ENCODE measurements around a stretch of chr6.

DNA sequence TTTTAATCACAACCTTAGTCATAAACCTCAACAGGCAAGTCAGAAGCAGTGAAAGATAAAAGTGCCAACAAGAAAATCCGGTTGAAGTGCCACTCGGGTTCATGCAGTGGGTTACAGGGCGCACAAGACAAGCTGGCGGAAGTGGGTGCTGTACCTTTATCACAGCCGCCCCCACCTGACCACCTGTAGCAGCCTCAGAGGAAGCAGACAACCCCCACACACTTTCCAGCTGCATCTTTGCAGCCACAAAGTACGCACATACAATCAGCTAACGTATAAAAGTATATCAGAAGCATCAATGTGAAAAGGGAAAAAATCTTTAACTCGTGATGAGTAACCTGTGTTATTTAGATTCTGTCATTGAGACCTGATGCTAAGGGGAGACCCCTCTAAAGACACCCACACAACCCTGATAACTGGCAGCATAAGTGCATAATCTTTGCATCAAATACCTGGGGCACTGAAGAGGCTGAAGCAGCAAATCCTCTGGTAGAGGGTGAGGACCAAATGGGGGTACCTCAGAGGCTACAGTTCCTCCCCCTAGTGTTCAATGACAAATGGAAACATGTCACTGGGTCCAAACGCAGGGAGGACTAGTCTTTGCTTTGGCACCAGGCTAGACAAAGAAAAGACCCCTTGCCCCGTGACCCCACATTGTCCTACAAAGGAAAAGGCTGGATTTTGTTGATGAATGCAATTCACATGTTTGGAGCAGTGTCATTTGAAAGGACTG is 22.1 kb downstream of the BACH2 start:
- PRO-cap: no peak

DNA sequence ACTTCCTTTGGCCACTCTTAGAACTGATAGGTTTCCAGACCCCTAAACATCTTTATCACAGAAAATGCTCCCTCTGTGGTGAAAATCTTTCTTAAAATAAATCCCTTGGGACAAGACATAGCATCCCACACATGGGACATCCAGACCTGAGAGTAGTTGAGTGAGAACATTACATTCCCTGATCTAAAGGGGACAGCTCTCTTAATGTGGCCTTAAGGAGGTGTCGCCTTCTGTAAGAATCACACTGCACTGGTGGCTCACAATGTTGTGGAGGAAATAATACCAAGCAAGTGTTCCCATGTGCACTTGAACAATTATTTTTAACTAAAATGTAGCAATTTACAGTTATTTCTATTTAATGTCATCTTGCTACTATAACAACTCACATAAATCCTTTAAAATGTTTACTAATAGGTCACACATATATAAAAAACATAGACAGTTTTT is 15.7 kb downstream of the BACH2 start:
- PRO-cap: no peak

DNA sequence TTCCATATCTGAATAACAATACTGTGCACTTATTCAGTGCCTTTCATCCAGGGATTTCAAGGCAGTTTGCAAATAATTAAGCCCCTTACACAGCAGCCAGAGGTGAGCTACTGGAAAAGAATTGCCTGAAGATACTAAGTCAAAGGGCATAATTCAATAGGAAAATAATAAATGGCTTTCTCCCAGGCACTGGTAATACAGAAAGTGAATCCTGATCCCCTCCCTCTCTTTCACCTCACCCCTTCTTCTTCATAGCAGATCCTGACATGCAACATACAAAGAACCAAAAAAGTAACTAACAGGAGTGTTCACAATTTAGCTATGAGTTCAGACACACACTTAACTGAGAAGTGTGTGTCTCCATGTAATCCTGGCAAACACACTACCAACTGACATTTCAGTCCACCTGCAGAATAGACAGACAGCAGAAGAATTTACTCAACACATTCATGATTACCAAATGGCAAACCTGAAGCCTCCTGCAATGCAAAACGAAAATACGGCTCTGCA is 2.8 kb downstream of the BACH2 start:
- PRO-cap: no peak

GRCh38 chr6:90295828-90296614 is 622 bp downstream of the BACH2 start:
- PRO-cap: bidirectional peak, plus-strand start at chr6:90296225, minus-strand start at chr6:90296117; bidirectional peak, plus-strand start at chr6:90296440, minus-strand start at chr6:90296378

DNA sequence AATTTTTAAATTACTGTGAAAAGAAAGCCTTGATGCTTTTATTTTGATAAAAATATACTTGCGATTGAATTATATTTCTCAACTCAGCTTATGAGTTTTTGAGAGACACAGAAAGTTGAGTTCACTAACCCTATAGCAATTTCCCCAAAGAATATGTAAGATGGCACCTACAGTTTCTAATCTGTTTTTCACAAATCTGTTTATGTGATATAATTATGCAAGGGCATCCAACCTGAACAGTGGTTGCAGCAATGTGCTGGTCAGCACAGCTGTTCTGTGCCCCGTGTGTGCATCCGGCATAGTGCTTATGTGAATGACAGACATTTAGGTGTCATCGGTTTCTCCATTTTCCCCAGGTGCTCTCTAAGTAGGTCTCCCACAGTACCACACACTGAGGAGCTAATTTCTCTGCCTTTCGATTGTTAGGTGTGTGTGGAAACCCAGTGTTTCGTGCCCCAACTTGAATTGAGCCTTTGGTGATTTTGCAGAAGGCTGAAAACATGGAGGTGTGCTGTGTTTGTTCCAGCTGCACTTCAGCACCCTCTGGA is 7.7 kb upstream of the BACH2 start:
- PRO-cap: no peak

DNA sequence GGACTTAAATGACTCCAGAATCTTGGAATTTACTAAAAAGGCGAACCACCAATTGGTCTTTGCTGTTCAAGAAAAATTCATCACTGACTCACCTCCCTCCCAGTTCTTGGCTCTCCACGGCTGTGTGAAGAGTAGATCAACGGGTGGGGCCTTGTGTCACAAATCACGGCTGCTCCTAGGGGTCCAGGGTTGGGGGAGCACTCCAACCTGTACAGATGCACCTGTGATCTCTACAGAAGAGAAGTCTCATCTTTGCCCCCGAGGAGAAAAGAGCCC is 79.5 kb upstream of the BACH2 start:
- PRO-cap: no peak

GRCh38 chr6:90393099-90393652 is 96.5 kb upstream of the BACH2 start:
- PRO-cap: no peak

GRCh38 chr6:90411484-90411881 is 114.8 kb upstream of the BACH2 start:
- PRO-cap: no peak

DNA sequence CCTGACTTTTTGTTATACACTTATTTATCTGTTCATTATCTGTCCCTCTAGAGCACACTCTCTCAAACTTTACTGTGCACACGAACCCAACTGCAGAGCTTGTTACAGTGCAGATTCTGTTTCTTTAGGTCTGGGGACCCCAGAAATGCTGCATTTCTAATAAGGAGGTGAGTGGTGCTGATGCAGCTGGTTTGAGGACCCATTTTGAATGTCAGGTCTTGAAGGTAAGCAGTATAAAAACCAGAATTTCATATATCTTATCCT is 142.6 kb upstream of the BACH2 start:
- PRO-cap: no peak

GRCh38 chr6:90940811-90941230 is 353.9 kb upstream of the MAP3K7 start:
- PRO-cap: no peak

DNA sequence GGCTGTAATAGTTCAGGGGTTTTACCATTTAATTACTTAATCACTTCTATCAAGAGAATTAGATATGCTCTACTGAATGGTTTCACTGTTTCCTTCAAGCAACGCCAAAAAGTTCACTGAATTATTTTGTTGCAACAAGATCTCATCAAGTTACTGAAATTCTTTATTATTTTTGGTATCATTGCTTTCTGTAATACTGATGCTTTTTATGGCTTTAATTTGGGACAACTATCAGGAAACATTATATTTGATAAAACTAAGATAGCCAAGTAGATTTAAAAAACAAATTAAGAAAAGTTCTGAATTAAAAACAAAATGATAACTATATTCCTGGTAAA is 1122.8 kb downstream of the EPHA7 start:
- PRO-cap: no peak

DNA sequence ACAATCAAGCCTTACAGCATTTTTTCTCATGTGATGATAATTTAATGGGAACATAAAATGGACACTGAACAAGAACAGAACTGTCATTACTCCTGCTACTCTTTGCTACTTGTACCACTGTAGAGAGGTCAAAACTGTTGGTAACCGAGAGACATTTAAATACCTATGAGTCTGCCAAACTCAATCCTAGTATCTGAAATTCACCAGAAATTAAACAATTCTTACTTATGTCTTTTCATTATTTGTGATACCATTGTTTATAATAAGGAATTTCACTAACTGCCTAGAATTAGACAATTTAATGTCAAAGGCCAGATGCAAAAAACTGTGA is 197.6 kb downstream of the EPHA7 start:
- PRO-cap: no peak

- PRO-cap: no peak
These were observed 32.0 kb upstream of the MANEA start for GRCh38 chr6:95545263-95545731.

DNA sequence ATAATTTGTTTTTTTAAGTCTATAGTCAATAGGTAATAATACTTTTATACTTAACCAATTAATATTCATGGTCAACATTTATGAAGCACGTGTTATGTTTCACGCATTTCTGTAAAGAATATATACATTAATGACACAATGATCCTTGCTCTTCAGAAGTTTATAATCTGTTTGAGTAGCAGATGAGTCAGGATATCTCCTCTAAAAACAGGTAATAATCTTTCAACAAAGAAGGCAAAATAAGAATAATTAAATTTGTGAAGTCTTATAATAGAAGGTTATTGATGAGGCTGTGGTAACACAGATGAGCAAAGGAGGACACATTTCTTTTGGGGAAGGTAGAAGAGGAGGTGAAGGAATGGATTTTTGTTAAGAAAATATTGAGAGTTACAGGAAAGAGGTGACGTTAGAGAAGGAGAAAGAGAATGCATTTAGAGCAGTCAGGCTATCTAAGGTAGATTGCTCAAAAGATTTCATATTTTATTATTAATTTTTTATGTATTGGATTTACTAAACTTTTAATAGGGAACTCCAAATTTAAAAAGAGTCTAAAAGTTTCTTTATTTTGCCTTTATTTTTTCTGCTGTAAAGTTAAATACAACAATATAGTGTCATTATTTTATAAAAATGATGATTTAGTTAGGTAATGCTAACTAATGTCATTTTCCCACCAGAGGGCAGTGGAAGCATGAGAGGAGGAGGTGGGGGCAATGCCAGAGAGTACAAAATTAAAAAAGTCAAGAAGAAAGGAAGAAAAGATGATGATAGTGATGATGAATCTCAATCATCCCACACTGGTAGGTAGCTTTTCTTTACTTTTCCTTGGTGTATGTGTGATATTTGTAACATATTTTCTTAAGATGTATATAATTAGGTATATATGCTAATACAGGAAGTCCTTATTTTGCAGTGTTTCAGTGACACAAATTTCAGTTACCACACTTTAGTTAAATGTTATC is 20.4 kb upstream of the FHL5 start:
- PRO-cap: no peak

DNA sequence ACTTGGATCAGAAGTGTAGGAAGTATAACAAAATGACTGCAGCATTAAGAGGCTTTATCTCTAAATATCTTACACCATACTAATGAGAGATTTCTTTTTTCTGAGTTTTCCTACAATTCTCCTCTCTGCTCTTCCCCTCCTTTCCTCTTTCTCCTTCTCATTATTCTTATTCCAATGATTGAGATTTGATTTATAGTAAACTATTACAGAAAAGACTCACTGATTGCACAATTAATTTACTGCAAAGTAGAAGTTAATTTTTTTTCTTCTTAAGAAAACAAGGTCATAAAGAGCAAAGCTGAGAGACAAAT is 15.1 kb downstream of the FHL5 start:
- PRO-cap: no peak

DNA sequence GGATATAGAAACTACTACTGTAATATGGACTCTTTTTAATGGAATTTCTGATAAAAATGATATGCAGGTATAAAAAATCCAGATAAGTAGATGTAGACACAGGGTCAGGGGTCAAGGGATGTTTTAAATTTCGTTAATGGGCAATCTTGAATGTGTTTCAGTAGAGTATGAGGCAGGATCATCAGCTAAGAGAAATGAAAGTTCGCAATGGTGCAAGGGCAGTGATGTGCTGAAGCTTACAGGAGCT is 681.3 kb upstream of the MMS22L start:
- PRO-cap: no peak

GRCh38 chr6:98039831-98040332 is 756.9 kb upstream of the MMS22L start:
- PRO-cap: no peak

- PRO-cap: no peak
These were observed 6.7 kb upstream of the POU3F2 start for GRCh38 chr6:98827543-98828120.

DNA sequence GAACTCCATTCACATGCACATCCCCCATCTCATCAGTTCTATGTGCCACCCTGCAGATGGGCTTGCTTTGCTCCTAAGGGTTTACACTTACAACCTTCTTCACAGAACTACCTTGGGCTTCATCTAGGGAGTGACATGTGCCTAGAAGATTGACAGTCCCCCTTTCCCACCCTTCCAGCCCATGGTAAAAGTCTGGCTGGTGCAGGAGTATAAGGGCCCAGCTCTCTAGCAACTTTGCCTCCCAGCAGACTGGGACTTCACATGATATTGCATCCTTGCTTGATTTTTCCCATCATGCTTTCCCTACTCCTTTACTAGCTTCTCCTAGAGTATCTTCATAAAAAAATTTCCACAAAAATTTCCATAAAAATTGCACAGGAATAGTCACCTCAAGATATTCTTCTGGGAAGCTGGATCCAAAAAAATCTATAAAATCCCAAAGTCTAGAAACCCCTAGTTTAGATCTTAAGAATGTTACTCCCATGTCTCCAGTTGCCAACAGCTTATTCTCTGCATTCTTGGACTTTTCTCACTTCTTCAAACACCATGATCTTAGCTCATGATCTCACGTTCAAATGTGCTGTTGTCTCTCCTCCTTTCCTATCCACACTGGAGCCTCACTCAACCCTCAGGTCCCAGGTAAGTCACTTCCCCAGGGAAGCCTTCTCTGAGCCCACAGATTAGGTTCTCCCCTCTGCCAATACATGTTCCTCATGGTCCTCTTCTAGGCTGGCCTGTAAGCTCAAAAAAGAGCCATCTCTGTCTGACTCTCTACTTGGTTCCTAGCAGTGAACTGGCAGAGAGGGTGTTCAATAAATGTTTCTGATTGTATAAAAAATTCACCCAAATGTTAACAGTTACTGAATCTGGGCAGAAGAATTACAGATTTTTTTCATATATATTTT is 24.6 kb downstream of the FBXL4 start:
- PRO-cap: no peak

DNA sequence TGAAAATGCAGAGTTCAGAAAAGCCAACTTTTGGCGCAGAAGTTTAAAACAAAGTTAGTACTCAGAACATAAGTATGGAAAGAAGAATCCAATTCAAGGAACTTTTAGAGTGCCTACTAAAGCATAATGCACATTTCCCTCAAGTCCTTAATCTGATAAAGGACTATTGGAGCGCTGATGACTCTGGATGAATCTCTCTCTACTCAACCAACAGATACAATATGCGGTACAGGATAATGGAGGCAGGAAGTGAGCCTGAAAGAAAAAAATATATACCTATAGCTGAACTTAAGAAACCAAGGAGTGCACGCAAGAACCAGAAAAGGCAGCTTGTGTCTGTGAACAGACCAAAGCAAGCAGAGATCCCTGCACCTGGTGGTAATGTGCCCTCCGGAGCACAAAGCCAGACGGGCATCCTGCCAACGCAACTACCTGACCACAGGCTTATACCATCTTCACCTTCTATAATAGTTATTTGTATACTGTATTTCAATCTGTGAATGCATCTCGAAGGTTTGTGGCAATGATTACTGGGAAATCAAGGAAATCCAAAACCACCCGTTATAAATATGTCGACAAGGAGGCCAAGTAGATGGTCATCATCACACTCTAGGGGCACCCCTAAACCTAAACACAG is 961 bp downstream of the FBXL4 start:
- PRO-cap: no peak